LNCaP clone FGC (cell line): ENCODE data around the genes PTGR3, TSHZ1 and ZNF516.

GRCh38 chr18:74228729-74229374 lies 62.9 kb downstream of the CYB5A start:
- RRBS, 2 experiments = no CpG with 5 or more reads among the region's 12 CpGs

GRCh38 chr18:74269048-74270300 lies 22.3 kb downstream of the CYB5A start:
- RRBS, 2 experiments = no CpG with 5 or more reads among the region's 17 CpGs

GRCh38 chr18:74282435-74283508 lies 9.0 kb downstream of the CYB5A start:
- RRBS, 2 experiments = under 1 to 2% methylated on average over 5 of the region's 18 CpGs

- RRBS, 2 experiments = no CpG with 5 or more reads among the region's 22 CpGs
Measured at GRCh38 chr18:74368635-74369519, 53.2 kb downstream of the C18orf63 start.

DNA sequence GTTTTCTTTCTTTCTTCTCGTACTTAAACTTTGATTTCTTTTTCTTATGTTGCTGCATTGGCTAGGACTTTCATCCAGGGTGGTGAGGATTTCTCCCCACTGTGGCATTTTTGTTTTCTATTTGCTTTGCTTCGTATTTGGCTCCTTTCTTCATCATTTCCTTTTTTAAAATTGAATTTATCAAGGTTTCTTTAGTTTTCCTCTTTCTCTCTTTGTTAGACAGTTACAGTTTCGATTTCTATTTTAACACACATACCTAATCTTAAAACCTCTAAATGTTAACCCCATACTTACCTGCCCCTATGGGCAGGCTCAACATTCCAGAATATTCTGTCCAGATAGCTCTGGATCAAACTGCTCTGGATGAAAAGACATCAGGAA lies 49.3 kb downstream of the DIPK1C start:
- RRBS, 2 experiments = no CpG with 5 or more reads among the region's 3 CpGs

DNA sequence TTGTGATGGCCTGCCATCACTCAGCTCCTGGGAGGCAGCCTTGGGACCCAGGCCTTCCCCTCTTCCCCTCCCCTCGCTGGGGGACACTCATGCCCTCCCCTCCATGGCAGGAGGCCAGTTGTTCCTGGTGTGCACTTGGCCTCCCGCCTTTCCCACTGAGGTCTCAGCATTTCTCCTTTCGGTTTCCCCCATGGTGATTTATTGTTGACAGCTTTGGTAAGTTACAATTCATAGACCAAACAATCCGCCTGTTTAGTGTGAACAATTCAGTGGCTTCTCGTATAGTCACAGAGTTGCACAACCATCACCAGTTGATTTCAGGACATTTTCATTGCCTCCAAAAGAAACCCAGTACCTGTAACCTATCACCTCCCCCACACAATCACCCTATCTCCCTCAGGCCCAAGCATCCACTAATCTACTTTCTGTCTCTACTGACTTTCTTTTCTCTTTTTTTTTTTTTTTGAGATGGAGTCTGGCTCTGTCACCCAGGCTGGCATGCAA lies 10.1 kb upstream of the CNDP1 start:
- RRBS, 2 experiments = no CpG with 5 or more reads among the region's 5 CpGs

DNA sequence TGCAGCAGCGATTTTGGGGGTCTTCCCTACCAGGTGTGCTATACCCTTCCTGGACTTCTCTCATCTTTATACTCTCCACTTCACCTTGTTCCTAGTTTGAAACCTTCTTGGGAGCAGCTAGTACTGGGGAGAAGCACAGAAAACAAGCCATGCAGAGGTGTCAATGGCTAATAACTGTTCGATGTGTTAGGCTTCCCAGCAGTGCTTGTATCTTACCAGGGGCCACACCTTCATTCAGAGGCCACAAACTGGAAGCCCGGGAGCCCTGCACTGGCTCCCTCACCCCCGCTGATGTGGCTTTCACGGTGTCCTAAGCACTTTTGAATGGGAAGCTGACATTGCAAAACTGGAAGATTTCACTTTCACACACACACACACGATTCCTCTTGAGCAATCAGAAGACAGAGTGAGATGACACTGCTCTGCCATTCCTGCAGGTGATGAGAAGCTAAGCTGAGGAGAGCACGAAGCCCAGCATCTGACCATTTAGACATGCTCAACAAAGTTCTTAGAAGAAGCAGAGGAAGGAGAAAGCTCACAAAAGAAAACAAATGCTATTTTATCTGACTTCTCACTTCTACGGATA lies 8.7 kb upstream of the ZNF407 start:
- RRBS, 2 experiments = no CpG with 5 or more reads among the region's 8 CpGs

GRCh38 chr18:74669909-74670274 lies 72.2 kb downstream of the ZNF407 start:
- RRBS, 2 experiments = no CpG with 5 or more reads among the region's 3 CpGs

- RRBS, 2 experiments = no CpG with 5 or more reads among the region's 8 CpGs
Measured at GRCh38 chr18:74796942-74797816, 199.5 kb downstream of the ZNF407 start.

- RRBS, 2 experiments = no CpG with 5 or more reads among the region's 9 CpGs
Measured at GRCh38 chr18:75199325-75200117, 9.4 kb downstream of the PTGR3 start.

- RRBS, 2 experiments = 1% methylated on average over 31 to 33 of the region's 75 CpGs
Measured at GRCh38 chr18:75207880-75208797, 800 bp downstream of the PTGR3 start.

DNA sequence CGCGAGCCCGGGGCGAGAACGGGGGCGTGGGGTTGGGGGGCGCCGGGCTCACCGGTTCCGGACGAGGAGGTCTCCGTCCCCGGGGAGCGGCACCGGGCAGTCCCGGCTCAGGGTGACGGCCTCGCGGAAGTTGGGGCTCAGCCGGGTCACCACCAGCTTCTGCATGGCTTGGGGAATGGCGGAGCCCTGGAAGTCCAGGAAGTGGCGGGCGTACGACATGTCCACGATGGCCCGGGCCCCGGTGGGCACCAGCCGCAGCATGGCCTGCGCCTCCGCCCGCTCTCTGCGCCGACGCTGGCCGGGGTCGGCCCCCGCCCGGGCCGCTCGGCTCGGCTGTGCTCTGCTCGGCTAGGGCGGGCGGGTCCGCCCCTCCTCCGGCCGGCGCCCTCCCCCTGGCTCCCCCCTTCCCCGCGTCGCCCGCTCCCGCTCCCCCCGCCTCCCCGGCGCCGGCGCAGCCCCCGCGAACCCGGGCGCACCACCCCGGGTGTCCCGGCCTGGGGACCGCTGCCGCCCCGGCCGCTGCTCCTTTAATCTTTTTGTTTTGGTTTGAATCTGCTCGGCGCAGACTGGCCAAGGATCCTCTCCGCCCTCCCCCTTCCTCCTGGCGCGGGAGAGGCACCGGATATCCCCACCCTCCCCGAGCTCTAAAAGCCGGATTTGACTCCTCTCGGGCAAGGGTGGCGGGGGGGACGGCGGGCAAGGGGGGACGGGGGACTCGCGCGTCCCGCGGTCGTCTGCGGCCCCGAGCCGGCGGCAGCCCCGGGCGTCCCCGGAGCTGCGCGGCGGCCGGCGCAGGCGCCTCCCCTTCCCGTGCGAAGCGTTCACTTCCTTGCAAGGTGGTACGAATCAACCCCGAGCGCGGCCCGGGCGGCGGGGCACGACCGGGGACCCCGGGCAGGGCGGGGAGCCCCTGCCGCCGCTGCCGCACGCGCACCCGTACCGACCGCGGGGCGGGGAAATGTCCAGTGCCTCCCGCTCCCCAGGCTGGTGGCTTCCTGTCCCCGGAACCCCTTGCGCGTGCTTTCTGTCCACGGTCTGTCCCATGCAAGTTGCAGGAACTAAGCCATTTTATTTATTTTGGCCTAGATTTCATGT lies at the start of gene PTGR3:
Gene PTGR3 (minus strand): TSS at position 342 of the 1,095 bp plus-strand sequence.
- RRBS, 2 experiments = under 1 to 2% methylated on average over 77 to 78 of the region's 129 CpGs

GRCh38 chr18:75210309-75211036 lies at the start of gene TSHZ1:
Gene TSHZ1, plus strand, starts transcription at chr18:75210797.
- RRBS, 2 experiments = 0% methylated on average over 1 of the region's 14 CpGs; no CpG with 5 or more reads in 1 of the 2 experiments

DNA sequence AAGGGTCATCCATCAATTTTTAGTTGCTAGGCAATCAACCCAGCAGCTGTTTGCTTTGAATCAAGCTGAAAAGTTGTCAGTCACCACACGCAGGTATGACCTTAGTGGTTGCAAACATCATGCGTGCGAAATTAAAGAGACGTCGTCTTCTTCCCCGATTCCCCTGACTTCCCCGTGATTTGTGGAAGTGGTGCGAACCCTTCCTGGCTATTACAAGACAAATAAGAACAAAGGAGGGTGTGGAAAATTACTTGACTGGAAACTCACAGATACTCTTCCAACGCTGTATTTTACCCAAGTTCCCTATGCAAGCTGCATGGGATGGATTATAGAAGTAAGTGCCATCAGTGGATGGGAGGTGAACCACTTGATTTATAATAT lies 20.0 kb downstream of the TSHZ1 start:
- RRBS, 2 experiments = no CpG with 5 or more reads among the region's 9 CpGs

DNA sequence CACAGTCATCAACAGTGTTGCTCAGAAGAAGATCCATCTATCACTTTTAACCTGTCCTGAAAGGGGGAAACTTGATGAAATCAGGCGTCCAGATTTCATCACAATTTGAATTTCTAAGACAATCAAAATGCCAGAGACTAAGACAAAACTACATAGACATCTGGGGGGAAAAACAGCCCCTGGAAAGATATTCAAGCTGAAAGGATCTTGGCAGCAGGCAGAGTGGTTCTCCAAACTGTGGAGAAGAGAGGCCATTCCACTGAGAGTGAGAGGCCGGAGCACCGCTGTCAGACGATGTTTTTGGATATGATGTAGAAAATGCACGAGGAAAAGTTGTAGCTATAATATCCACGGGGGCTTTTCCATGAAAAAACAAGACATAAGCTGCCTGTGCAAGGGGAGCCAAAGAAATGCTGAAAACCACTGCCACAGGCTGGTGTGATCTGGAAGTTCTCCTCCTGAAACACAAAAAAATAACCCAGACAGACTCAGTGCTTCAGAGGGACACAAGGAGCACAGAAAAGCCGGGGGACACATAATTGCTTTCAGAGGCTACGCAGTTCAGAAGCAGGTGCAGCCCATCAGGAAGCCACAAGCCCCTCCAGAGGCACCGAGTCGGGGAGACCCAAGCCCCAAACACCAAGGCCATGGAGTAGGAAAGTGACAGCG lies 98.4 kb downstream of the ZNF516 start:
- RRBS, 2 experiments = no CpG with 5 or more reads among the region's 11 CpGs

DNA sequence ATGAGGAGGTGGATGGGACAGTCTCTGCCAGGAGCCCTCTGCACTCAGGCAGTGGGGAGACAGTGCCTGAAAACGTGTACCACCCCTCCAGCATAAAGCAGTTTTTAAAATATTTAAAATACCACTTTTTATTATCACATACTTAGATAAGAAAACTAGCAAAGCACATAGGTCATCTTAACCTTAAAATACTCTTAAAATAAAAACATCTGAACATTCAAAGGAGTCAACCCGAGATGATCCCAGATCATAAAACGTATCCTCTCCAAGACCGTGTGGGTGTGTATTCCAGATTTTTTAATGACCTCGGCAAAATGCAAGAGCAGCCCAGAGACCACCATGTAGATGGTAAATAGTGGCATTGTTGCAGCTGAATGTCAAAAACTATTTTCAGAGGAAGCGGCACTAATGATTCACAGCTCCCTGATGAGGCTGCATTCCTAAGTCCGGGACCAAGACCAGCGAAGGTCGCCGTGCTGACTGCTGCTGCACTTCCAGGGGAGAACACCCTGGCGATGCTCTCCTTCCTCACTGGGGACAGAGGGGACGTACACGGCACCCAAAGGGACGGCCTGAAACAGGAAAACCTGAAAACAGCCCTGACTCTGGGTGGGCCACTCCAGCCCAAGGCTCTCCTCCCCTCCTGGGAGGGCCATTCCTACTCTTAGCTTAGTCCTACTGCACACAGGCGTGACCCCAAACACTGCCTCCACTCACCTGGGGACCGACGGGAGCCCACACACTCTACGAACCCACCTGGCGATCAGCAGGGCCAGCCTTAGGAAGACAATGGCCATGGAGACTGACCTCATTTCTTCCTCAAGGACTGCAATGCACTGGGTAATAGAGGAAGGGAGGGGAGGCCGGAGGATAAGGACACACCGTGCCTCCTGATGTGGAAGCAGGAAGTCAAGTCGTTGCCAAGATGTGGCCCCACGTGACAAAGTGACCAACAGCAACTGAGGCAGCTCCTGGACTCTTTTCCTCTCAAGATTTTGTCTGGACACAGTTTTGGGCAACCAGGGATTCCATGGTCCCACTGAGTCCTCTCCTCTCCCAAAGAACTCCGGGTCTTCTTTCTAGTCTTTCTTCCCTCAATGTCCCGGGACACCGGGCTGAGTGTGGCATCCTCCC lies 82.9 kb downstream of the ZNF516 start:
- RRBS, 2 experiments = 0% methylated on average over 1 of the region's 26 CpGs

DNA sequence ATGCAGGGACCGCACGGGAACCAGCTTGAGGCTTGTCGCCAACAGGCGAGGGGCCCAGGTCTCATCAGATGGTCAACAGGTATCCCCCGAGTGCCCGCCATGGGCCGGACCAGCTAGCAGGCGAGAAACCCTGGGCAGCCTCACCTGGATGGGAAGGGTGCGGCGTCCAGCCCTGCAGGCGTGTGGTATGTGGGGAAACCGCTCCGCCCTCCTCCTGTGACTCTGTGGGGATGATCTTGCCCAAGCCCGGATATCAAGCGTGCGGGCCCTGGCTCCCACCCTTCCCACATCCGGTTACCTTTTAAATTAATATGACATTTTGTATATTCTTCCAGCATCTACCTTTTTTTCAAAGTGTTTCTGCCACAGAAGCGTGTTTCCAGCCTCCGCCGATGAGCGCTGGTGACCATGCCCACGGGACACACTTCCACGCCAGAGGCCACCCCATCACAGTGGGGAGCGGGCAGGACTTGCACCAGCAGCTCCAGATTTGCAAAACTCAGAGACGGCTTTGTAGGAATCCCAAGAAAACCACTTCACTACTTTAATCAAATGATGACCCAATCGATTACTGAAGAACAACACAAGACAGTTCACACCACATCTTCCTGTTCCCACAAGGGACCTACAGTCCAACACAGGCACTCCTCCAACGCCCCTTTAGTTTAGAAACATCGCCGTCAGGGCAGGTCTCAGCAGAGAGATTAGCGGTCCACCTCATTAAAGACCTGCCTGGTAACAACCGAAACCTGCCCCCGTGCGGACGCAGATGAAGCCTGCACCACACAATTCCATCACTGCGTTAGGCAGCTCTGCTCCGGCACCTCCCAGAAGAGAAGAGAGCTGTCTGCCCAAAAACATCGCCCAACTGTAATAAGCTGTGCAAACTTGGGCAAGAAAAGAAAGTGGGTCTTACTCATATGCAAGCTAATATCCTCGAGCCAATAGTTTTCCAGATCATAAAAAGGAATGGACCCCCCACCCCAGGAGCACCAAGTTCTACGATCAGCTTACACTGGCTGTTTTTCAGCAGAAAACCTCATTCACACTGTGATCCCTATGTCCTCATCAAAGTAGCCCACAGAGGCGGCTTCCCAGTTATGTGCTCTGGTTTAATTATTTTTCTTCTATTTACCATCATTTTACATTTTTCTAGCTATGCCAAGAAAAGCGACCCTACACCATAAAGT lies 32.9 kb downstream of the ZNF516 start:
- RRBS, 2 experiments = 7 to 8% methylated on average over 3 to 4 of the region's 41 CpGs

- RRBS, 2 experiments = 1% methylated on average over 18 of the region's 55 CpGs
Measured at GRCh38 chr18:76490318-76491269, 4.4 kb downstream of the ZNF516 start.

- RRBS, 2 experiments = no CpG with 5 or more reads among the region's 27 CpGs
Measured at GRCh38 chr18:76492260-76492617, 2.8 kb downstream of the ZNF516 start.

- RRBS, 2 experiments = 42 to 51% methylated on average over 19 of the region's 58 CpGs
Measured at GRCh38 chr18:76495115-76495421, at the start of gene ZNF516. Gene ZNF516, minus strand, starts transcription at chr18:76495242.